Testis (tissue), 5 donors: Measurements from ENCODE around the gene TRMT11.

DNA sequence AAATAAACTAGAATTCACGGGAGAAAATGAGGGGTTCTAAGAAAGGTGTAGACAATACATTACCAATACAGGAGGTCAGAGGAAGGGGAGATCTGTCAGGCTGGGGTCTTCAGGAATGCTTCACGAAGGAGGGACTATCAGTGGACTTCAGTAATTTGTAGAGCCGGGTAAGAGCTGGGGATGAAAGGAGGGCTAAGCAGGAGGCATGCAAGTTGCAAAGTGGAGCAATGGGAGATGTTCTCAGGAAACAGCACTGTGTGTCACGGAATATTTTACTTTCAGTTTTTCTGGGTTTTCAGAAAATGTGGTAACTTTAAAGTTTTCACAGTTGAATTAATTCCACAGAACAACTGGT is 12.9 kb upstream of the CEP85L start:
- PRO-cap, 3 experiments = peak in 3 of 3 experiments; most common plus-strand start position 233 of the sequence (in 2)
- RAMPAGE, long total RNA, 2 experiments = no peak in any of the 2 experiments
- RRBS = no CpG with 5 or more reads among the region's 4 CpGs

GRCh38 chr6:118808449-118809504 is 85.2 kb upstream of the ASF1A start:
- PRO-cap, 3 experiments = no peak in any of the 3 experiments
- RAMPAGE, long total RNA, 2 experiments = no peak in any of the 2 experiments
- RRBS = no CpG with 5 or more reads among the region's 5 CpGs

DNA sequence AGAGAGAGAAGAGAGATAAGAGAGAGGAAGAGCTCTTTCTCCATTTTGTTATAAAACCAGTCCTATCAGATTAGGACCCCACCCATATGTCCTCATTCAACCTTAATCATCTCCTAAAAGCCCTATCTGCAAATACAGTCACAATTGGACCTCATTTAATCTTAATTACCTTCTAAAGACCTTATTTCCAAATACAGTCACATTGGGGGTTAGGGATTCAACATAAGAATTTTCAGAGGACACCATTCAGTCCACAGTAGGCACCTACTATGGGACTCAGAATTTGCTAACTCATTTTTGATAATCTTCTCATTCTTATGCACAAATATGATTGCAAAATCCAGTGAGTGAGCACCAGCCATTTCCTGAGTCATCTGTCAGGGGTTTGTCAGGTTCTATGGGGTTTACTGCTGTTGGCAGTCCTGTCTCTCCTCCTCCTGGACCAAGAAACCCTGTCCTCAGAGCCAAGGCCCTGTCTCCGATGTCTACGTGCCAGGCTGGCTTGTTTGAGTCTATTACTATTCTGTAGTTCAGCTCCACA is 58.9 kb upstream of the FAM184A start:
- PRO-cap, 3 experiments = no peak in any of the 3 experiments
- RAMPAGE, long total RNA, 2 experiments = no peak in any of the 2 experiments
- RRBS = no CpG with 5 or more reads among the region's 2 CpGs

GRCh38 chr6:119350052-119351013 is 772 bp upstream of the MAN1A1 start:
- PRO-cap, 3 experiments = peak in 3 of 3 experiments; most common plus-strand start chr6:119350552 (in 3); most common minus-strand start chr6:119350603 (in 2)
- RAMPAGE, long total RNA, 2 experiments = no peak in any of the 2 experiments
- RRBS = under 1% methylated on average over 14 of the region's 42 CpGs

DNA sequence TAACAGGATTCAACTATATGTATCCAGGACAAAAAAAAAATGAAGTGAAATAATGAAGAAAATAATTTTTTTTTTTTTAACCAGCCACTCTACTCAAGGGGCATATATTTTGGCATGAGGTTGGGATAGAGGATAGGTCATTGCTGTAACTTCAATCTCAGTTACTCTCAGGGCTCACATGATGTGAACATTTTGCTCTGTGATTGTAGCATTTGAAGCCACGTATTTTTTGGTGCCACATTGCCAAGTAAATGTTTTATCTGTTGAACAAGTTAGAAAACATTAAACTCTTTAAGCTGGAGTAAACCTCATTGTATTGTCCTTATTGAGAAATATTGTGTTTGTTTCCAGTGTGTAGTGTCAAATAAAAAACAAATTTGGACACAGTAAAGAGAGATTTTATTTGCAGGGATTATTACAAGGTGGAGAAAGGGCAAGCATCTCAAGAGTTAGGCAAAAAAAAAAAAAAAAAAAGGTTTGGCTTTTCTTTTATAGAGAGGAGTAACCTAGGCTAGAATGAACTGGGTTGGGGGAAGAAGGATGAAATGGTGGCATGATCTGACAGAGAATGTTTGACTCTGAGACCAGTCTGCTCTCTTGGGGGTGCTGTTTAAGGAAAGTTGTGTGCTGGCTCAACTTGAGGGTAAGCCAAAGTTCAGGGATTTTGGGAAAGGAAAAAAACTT is 23.4 kb upstream of the MAN1A1 start:
- PRO-cap, 3 experiments = no peak in any of the 3 experiments
- RAMPAGE, long total RNA, 2 experiments = no peak in any of the 2 experiments
- RRBS = no CpG with 5 or more reads among the region's 1 CpG

- PRO-cap, 3 experiments = no peak in any of the 3 experiments
- RAMPAGE, long total RNA, 2 experiments = no peak in any of the 2 experiments
- RRBS = no CpG with 5 or more reads among the region's 12 CpGs
These were observed 93.3 kb upstream of the MAN1A1 start for GRCh38 chr6:119442730-119443336.

- PRO-cap, 3 experiments = no peak in any of the 3 experiments
- RAMPAGE, long total RNA, 2 experiments = no peak in any of the 2 experiments
- RRBS = no CpG with 5 or more reads among the region's 5 CpGs
These were observed 141.5 kb upstream of the MAN1A1 start for GRCh38 chr6:119490976-119491511.

DNA sequence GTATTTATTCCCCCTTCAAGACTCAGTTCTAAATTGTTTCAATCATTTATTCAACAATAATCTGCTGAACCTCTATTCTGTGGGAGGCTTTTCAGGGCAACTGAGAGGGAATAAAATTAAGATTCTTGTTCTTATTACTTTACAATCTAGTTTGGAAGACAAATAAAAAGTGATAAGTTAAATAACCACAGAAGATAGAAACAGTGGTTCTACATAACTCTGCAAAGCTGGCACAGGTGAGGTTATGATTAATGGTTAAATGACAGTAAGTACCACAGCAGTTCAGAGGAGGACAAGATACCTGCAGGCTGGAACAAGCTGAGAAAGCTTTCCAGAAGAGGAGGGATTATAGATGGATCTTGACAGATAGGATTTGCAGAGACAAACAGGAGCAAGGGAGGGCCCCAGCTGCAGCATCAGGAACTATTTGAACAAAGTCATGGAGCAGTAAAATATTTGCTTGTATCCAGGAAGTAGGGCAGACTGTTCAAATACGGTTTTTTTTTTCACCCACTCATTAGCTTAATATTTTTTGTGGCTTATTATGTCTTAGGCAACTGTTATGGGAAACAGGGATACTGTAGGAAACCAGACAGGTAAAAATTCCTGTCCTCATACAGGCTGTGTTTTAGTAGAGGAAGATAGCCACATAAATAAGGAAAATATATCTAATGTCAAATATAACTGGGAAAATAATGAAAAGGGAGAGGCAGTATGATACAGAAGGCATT is 144.4 kb upstream of the MAN1A1 start:
- PRO-cap, 3 experiments = no peak in any of the 3 experiments
- RAMPAGE, long total RNA, 2 experiments = no peak in any of the 2 experiments
- RRBS = no CpG with 5 or more reads among the region's 1 CpG

DNA sequence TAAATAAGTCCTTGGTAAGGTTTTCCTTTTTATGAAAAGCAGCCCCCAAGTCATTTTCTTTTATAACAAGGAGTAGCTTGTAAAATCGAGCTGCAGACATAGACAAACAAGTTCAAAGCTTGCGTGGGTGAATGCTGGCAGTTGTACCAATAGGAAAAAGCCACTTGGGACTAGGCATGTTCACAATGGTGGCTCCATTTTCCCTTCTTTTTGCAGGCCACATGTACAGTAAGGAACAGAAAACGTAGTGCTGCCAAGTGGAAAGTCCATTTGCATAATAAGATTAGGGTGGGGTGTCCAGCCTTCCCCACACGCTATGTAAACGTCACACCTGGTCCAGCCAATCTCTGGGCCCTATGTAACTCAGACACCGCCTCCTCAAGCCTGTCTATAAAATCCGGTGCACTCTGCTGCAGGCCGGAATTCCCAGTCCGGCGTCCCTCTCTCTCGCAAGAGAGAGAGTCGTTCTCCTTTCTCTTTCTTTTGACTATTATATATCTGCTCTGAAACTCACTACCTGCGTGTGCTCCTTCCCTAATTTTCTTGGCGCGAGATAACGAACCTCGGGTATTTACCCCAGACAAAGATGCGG is 217.2 kb upstream of the MAN1A1 start:
- PRO-cap, 3 experiments = peak in 3 of 3 experiments; most common plus-strand start position 420 of the sequence (in 3)
- RAMPAGE, long total RNA, 2 experiments = no peak in any of the 2 experiments
- RRBS = no CpG with 5 or more reads among the region's 18 CpGs

DNA sequence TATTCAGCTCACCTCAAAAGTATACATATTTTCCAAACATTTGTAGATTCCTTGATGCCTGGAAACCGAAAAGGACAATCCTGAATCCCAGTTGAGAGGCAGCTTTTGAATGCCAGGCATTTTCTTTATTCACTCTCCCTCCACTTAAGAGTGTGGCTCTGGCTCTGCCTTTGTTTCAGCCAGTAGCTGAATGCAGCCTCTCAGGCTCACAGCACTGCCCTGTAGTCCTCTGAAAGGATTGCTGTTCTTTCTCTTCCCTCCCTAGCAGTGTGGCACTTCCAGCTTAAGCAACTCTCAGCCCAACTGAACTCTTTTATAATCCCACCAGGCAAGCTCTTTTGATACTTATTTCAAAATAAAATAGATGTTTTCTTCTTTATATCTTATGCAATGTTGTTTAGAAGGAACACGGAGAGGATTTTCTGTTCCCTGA is 415.6 kb downstream of the GJA1 start:
- PRO-cap, 3 experiments = no peak in any of the 3 experiments
- RAMPAGE, long total RNA, 2 experiments = no peak in any of the 2 experiments
- RRBS = no CpG with 5 or more reads among the region's 2 CpGs

- PRO-cap, 3 experiments = no peak in any of the 3 experiments
- RAMPAGE, long total RNA, 2 experiments = no peak in any of the 2 experiments
- RRBS = no CpG with 5 or more reads among the region's 7 CpGs
These were observed 466.8 kb upstream of the HSF2 start for GRCh38 chr6:121932520-121933101.

GRCh38 chr6:122211418-122212014 is 187.9 kb upstream of the HSF2 start:
- PRO-cap, 3 experiments = no peak in any of the 3 experiments
- RAMPAGE, long total RNA, 2 experiments = no peak in any of the 2 experiments
- RRBS = no CpG with 5 or more reads among the region's 4 CpGs

- PRO-cap, 3 experiments = no peak in any of the 3 experiments
- RAMPAGE, long total RNA, 2 experiments = no peak in any of the 2 experiments
- RRBS = no CpG with 5 or more reads among the region's 5 CpGs
These were observed 27.5 kb downstream of the SERINC1 start for GRCh38 chr6:122444014-122444677.

- PRO-cap, 3 experiments = peak in 3 of 3 experiments; most common plus-strand start chr6:122789560 (in 3); most common minus-strand start chr6:122789493 (in 3)
- RAMPAGE, long total RNA, 2 experiments = start-site peak on the plus strand in 1 of 2 experiments, at chr6:122789522-122789819 at its widest, 18 to 39 reads per replicate; start-site peak on the minus strand in 1 of 2 experiments, at chr6:122789471-122789503 at its widest, 21 reads per replicate
- RRBS = 2% methylated on average over 23 of the region's 49 CpGs
These were observed 503 bp downstream of the SMPDL3A start for GRCh38 chr6:122789434-122790087.

GRCh38 chr6:124969527-124970611 is 7.6 kb downstream of the RNF217 start:
- PRO-cap, 3 experiments = no peak in any of the 3 experiments
- RAMPAGE, long total RNA, 2 experiments = no peak in any of the 2 experiments
- RRBS = no CpG with 5 or more reads among the region's 8 CpGs

GRCh38 chr6:125430498-125430744 is 128.7 kb upstream of the HDDC2 start:
- PRO-cap, 3 experiments = no peak in any of the 3 experiments
- RAMPAGE, long total RNA, 2 experiments = no peak in any of the 2 experiments
- RRBS = no CpG with 5 or more reads among the region's 1 CpG

GRCh38 chr6:125747258-125748164 is 1.9 kb upstream of the HEY2 start:
- PRO-cap, 3 experiments = no peak in any of the 3 experiments
- RAMPAGE, long total RNA, 2 experiments = no peak in any of the 2 experiments
- RRBS = 2% methylated on average over 10 of the region's 66 CpGs

GRCh38 chr6:125780593-125781568 is 9.9 kb upstream of the NCOA7 start:
- PRO-cap, 3 experiments = peak in 3 of 3 experiments; most common plus-strand start chr6:125780861 (in 2); most common minus-strand start chr6:125780838 (in 3)
- RAMPAGE, long total RNA, 2 experiments = start-site peak on the plus strand in 1 of 2 experiments, at chr6:125781115-125781160 at its widest, 59 reads per replicate
- RRBS = no CpG with 5 or more reads among the region's 30 CpGs

DNA sequence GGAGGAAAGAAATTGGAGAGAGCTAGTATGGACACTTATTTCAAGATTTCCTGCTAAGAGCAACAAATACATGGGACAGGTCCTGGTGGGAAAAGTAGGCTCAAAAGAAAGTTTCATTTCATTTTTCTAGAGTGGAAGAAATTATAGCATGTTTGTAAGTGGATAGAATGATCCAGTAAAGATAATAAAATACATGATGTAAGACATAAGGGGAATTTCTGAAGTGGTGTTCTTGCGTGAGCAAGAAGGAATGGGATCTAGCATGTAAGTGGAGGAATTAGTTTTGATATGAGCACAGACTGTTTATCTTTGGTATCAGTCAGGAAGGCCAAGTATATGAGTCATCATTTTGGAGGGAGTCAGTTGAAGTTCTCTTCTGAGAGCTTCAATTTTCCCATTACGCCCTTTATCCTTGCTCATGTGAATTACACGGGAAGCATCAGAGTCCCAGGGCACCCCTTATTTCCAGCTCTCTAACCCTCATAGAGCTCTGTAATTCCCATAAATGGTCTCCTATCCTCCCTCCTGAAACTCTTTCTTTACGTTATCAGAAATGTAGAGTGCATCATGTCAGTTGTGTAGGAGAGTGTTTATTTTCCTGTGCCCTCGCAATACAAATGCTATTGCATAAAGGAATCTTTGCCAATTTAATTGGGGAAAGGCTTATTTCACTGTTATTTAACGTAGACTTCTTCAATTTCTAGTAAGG is 10.3 kb upstream of the HINT3 start:
- PRO-cap, 3 experiments = no peak in any of the 3 experiments
- RAMPAGE, long total RNA, 2 experiments = no peak in any of the 2 experiments
- RRBS = no CpG with 5 or more reads among the region's 6 CpGs

- PRO-cap, 3 experiments = peak in 3 of 3 experiments; most common plus-strand start chr6:125986465 (in 2); most common minus-strand start chr6:125986477 (in 2)
- RAMPAGE, long total RNA, 2 experiments = start-site peak on the plus strand in 2 of 2 experiments, at chr6:125986453-125986690 at its widest, 107 to 869 reads per replicate; start-site peak on the minus strand in 1 of 2 experiments, at chr6:125986359-125986479 at its widest, 13 reads per replicate
- RRBS = under 1% methylated on average over 11 of the region's 55 CpGs
These were observed at the start of gene TRMT11 for GRCh38 chr6:125986044-125987021. Gene TRMT11 (plus strand): TSS chr6:125986540.